Sternocleidomastoid (tissue), 1 donor: ENCODE data around the gene SPATA31E1.

- PRO-cap, result no peak
Measured at GRCh38 chr9:86041318-86041785, 58.0 kb downstream of the GOLM1 start.

GRCh38 chr9:86293739-86294173 lies 11.4 kb upstream of the ISCA1 start:
- PRO-cap, result no peak

DNA sequence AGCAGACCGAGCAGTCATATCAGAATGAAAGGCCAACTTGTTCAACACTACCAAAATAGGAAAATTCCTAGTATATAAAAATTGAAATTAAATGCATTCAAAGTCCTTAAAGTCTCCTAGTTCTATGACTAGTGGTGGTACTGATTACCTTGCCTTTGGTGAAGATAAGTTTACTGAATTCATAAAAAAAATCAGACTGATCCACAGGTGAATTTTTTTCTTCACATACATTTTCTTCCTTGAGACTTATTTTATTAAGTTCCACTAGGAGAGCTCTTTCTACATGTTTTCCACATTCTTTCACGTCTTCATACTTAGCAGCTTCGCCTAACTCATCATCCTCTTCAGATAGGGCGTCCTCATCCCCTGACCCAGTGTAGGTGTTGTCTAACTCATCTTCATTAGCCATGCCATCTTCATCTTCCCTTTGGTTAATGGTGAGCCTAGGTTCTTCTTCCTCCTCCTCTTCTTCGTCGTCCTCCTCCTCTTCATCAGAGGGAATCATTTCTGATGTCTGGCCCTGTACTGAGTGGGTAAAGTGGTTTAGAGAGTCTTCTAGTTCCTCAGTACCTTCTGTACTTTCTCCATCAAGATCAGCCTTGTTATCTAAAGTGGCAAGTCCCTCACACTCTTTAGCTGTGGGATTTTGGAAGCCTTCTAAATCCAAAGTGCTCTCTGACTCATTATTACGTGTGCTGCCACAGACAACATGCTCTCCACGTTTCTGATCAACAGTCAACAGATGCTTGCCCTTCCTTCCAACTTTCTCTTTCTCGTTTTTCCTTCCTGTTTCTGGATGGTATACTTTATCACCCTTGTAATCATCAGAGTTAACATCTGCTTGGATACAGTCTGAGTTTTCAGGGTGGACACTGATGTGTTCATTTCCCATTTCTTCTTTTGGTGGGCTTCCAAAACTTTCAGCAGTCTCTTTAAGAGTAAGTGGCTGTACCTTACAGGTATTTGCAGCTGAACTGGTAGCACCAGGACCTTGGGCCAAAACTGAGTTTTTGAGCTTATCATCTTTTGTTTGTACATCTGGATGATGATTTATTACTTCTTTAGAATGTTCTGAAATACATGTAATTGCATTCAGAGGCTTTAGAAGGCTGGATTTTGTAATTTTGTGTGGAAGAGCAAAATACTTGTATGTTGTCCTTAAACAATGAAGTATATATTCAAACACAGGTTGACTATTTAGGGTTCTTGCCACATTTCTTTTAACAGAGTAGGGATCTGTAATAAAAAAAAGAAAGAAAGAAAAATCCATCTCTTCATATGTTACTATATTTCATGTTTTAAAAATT lies 31.0 kb downstream of the TUT7 start:
- PRO-cap, result no peak

DNA sequence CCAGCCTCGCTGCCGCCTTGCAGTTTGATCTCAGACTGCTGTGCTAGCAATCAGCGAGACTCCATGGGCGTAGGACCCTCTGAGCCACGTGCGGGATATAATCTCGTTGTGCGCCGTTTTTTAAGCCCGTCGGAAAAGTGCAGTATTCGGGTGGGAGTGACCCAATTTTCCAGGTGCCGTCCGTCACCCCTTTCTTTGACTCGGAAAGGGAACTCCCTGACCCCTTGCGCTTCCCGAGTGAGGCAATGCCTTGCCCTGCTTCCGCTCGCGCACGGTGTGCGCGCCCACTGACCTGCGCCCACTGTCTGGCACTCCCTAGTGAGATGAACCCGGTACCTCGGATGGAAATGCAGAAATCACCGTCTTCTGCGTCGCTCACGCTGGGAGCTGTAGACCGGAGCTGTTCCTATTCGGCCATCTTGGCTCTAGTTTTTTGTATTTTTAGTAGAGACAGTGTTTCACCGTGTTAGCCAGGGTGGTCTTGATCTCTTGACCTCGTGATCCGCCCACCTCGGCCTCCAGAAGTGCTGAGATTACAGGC lies 257.5 kb upstream of the TUT7 start:
- PRO-cap, result no peak

DNA sequence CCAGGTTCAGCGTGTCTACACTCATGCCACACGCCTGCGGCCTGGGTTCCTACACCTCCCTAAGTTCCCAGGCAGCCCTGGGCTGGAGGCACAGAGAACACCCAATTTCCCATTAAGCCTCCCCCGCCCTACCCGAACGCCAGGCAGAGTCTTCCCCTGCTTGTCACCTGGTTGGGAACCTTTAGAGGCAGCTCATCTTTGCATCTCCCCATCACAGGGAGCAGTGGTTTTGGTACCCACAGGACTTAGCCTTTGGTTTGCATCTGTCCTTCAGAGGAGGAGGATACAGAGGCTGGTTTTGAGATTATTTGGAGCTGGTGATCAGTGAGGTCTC lies 196.5 kb downstream of the GAS1 start:
- PRO-cap, result no peak

- PRO-cap, result no peak
Measured at GRCh38 chr9:86808054-86808332, 139.3 kb downstream of the GAS1 start.

DNA sequence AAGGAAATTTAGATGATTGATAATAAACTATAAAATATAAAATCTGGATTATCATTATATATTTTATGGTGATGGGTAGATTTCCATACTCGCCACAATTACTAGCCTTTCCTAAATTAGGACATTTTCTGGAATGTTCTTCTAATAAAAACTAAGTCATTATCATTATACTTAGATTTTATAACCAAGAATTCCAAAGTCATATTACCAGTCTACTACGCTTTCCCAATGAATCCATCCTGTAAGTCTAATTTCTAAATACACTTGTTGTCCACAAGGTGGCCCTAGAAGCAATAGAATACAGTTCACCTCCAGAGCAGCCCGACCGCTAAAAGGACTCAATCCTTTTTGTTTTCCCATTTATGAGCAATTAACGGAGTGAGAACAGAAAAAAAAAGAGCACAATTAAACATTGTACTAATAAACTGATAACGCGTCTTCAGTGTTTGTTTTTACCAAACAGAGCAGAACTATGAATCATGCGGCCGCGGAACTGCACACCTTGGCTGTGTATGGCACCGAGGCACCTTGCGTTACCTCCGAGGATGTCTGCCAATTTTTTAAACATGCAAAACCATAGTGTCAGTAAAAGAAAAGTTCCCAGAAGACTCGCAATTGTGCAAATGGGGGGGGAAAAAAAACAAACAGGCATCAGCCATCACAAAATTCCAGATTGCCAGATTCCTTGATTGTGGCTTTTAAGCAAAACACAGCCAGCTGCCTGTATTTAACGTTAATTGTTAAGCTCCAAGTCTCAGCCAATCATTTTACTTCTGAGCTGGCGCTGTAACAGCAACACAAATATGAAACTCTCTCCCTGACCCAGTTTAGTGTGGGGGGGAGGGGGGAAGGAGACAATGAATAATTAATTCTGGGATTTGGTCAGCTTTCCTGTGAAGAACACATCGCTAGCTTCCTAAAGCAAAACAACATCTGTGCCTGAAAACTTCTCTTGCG lies 160.6 kb upstream of the DAPK1 start:
- PRO-cap, result no peak

GRCh38 chr9:87396039-87396573 lies 101.6 kb upstream of the DAPK1 start:
- PRO-cap, result no peak

GRCh38 chr9:87498192-87499191 lies 825 bp downstream of the DAPK1 start:
- PRO-cap, result bidirectional peak, plus-strand start at chr9:87498332, minus-strand start at chr9:87498361; bidirectional peak, plus-strand start at chr9:87498692, minus-strand start at chr9:87498629

DNA sequence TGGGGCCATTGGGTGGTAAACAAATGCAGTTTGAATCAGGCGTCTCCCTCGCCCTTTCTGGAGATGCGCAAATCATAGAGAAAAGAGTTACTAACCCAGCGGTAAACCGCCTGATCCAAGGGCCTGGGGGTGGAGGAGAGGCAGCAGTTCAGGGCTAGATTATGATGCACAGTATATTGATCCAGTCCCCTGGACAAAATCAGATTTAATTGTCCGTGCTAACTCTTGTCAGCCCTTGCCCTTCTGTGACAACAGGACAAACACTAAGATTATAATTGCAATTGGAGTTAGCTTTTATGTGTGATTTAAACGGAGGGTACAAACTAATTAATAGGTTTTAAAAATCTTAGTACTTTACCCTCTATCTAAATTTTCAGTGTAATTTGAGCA lies 1.5 kb downstream of the DAPK1 start:
- PRO-cap, result no peak

DNA sequence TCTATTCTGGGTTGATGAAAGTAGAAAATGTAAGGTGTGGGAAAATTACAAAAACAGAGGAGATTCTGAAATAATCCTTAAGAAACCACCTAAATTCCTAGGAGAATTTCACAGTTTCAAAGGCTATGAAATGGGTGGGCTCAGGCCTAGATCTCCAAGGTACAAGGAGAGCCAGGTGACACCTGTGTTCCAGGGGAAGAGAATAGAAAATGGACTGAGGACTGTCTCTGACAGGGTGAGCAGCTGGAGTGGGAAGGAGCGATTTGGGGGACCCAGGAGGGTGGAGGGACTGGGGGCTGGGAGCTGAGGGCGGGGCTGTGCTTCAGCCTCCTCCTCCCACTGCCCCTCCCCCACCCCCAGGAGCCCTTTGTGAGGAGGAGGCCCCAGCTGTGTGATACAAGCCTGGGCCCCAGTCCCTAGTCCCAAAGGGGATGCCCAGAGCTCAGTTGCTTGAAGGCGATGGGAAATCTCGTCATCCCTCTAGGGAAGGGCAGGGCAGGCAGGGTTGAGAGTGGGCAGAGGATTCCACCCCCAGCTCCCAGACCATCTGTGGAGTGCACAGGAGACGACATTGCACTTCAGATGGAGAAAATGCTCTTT lies at the start of gene SPATA31E1:
TSS of gene SPATA31E1 (plus strand) at position 445 of the 600 bp plus-strand sequence.
- PRO-cap, result no peak

DNA sequence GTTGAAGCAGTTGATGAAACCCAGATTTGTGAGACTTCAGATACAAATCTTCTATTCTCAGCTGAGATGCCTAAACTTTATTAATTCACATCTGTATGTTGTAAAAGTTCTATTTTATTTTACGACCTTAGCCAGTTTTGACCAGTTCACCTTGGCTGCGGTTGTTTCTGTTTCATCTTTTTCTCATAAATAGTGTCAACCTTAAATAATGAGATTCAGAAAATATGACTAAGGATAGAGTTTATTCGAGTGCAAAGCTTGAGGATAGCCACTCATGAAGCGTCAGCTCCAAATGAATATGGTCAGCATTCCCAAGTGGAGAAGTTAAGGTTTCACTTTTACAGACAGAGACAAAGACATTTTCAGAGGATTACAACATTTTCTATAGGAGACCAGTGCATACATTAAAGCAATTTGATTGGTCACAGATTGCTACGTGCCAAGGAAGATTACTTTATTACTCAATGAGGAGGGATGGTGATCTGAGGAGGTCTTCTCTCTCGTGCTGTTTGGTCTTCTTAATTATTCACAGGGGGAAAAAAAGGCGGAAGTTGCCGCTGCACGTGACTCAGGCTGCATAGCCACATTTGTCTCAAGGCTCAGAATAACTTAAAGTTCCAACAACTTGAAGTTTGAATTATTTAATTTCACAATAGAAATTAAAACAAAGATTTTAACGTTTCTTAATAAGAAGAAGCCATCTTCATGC lies 60.0 kb upstream of the SPATA31C2 start:
- PRO-cap, result no peak

DNA sequence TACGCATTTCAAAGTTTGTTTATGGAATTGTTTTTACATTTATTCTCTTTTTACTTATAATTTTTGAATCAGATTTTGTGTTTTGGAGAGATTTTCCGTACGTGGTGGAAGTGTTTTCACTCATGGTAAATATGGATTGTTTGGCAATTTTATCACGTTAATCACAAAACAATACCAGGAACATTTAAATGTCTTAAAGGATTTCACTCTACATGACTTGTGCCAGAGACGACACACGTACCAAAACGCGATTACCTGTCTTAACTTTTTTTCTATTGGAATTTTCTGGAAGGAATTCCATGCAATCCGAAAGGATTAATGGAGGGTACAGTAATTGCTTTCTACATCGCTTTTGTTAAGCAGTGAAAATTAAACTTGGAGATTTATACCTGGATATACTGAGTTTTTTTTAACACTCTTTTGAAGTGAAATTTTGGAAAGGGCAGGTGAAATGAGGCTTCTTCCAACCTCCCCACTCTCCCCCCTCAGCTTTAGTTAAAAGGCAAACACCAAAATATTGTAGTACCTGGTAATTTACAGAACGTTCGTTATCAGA lies 1.3 kb downstream of the SPIN1 start:
- PRO-cap, result no peak

- PRO-cap, result no peak
Measured at GRCh38 chr9:88423675-88424495, 35.6 kb downstream of the SPIN1 start.

- PRO-cap, result no peak
Measured at GRCh38 chr9:89319194-89319531, 863 bp downstream of the SECISBP2 start.

GRCh38 chr9:89345153-89345881 lies 27.0 kb downstream of the SECISBP2 start:
- PRO-cap, result no peak

GRCh38 chr9:89496211-89496727 lies 1.6 kb downstream of the SEMA4D start:
- PRO-cap, result no peak

GRCh38 chr9:89499058-89499619 lies 1.2 kb upstream of the SEMA4D start:
- PRO-cap, result no peak

- PRO-cap, result no peak
Measured at GRCh38 chr9:89523915-89524259, 26.0 kb upstream of the SEMA4D start.

GRCh38 chr9:89526953-89527283 lies 29.0 kb upstream of the SEMA4D start:
- PRO-cap, result no peak